Thyroid gland (tissue), 7 donors: ENCODE measurements around a stretch of chr4.

DNA sequence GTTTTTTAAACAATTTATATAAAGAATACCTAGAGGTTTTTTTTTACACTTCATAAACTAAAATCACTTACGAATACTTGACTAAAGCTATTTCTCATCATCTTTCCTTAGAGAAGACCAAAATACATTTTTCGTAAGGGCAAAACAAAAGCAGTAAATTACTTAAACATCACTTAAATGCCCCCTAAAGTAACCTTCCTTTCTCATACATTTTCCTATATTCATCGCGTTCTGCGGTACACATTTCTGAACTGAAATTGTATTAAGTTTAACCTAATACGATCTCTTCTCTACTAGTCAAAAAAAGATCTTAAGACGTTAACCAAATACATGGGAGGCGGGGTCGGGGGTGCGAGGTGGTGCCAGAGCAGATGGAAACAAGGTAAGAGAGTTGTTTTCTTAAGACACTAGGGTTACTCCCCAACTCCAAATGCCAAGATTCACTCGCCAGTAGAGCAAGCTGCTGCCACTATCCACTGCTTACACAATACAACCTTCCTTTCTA lies 1.6 kb downstream of the LCORL start:
- PRO-cap, 2 experiments: peak in 1 of 2 experiments; most common plus-strand start position 429 of the sequence (in 1)
- RAMPAGE, long total RNA, 5 experiments: no peak in any of the 5 experiments

GRCh38 chr4:19147981-19148526 lies 1103.7 kb upstream of the SLIT2 start:
- PRO-cap, 2 experiments: no peak in any of the 2 experiments
- RAMPAGE, long total RNA, 5 experiments: no peak in any of the 5 experiments

DNA sequence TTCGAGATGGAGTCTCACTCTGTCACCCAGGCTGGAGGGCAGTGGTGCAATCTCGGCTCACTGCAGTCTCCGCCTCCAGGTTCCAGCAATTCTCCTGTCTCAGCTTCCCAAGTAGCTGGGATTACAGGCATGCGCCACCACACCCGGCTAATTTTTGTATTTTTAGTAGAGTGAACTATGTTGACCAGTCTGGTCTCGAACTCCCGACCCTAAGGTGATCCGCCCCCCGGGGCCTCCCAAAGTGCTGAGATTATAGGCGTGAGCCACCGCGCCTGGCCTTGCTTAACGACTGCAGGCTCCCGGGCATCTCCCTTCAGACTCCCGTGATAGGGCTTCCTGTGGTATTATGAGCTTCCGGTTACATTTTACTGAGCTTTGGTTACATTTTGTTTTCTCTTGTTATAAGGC lies 795.9 kb upstream of the SLIT2 start:
- PRO-cap, 2 experiments: no peak in any of the 2 experiments
- RAMPAGE, long total RNA, 5 experiments: no peak in any of the 5 experiments

DNA sequence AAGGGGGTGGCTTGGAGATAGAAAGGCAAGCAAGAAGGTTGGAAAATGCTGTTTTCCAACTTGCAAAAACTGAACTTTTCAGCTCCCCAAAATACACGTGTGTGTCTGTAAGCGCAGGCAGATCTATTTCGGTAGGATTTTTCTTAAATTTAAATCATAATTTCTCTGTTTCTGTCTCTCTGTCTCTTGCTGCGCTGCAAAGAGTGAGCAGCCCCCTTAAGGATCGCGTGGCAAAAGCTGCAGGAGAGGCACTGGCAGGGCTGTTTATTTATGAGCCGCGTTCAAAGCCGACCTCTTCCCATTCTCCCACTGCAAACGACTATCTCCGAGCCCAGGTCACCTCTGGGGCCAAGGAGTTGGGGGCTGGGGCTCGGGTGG lies 433 bp upstream of the SLIT2 start:
- PRO-cap, 2 experiments: no peak in any of the 2 experiments
- RAMPAGE, long total RNA, 5 experiments: no peak in any of the 5 experiments

DNA sequence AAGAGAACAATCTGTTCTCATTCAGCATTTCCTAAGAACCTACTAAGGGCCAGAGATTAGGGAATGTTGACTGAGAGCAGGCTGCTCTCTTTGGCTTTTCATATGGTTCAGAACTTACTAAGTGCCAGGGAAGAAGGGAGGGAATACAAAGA lies 14.7 kb downstream of the SLIT2 start:
- PRO-cap, 2 experiments: no peak in any of the 2 experiments
- RAMPAGE, long total RNA, 5 experiments: no peak in any of the 5 experiments

DNA sequence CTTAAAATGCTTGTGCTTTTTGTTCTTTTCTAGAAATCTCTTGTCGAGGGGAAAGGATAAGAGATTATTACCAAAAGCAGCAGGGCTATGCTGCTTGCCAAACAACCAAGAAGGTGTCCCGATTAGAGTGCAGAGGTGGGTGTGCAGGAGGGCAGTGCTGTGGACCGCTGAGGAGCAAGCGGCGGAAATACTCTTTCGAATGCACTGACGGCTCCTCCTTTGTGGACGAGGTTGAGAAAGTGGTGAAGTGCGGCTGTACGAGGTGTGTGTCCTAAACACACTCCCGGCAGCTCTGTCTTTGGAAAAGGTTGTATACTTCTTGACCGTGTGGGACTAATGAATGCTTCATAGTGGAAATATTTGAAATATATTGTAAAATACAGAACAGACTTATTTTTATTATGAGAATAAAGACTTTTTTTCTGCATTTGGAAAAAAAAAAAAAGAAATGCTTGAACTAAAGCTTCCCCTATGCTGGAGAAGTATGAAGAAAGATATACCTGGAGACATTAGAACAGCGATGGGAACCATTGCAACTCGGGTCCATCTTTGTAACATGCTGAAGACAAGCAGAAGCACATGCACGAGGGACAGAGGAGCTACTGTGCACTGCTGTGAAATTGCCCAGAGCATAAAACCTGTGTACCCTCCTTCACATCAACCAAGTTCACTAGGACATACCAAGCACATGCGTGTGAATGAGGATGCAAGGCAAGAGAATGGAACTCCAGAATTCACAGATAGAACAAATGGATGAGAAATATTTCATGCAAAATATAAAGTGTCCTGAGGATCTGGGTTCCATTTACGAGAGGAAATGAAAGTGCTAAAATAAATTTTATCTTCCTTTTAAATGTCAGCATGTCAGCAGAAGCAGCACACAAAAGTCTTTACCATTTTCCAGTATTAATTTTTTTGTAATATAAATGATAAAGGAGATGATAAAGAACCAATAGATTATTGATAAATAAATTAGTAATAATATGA lies 81.2 kb upstream of the PACRGL start:
- PRO-cap, 2 experiments: no peak in any of the 2 experiments
- RAMPAGE, long total RNA, 5 experiments: no peak in any of the 5 experiments

DNA sequence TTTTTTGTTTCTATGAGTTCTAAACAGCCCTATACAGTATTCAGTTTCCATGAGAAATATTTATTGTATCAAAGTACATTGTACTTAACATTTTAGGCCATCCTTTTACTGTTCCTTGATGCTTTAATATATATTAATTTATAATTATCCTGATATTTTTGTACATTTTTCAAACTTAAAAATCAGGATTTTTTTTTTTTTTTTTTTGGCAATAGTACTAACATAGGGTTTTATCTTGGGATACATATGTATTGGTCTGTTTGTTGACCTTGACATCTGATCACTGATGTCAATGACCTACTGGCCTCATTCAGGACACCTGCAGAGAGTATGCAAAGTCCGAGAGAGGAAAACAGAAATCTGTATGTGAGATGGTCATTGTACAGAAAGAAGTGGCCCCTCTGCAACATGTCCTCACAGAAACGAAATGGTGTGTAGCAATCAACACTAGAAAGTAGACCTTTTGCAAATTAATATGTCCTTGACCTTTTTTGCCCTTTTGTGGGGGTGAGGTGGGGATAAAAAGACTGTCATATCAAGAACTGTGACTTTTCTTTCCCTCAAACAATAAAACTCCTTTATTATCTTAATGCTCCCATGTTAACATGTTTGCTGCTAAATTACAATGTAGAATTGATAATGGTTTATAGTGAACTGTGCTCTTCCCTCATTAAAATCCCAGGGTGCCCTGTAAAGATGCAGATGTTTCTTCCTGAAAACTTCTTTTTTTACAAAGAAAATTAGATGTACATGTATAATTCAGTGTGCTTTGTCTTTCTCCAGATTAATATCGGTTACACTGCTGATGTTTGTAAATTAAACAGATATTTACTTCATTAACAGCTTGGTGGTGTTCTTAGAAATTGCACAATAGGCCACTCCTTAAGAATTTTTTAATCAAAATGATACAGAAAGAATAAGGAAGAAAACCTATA lies 80.3 kb upstream of the PACRGL start:
- PRO-cap, 2 experiments: no peak in any of the 2 experiments
- RAMPAGE, long total RNA, 5 experiments: no peak in any of the 5 experiments

GRCh38 chr4:22434881-22435418 lies 80.9 kb downstream of the ADGRA3 start:
- PRO-cap, 2 experiments: peak in 1 of 2 experiments; most common minus-strand start chr4:22435086 (in 1)
- RAMPAGE, long total RNA, 5 experiments: no peak in any of the 5 experiments

- PRO-cap, 2 experiments: no peak in any of the 2 experiments
- RAMPAGE, long total RNA, 5 experiments: no peak in any of the 5 experiments
Observed at GRCh38 chr4:22442862-22443370, 73.0 kb downstream of the ADGRA3 start.

DNA sequence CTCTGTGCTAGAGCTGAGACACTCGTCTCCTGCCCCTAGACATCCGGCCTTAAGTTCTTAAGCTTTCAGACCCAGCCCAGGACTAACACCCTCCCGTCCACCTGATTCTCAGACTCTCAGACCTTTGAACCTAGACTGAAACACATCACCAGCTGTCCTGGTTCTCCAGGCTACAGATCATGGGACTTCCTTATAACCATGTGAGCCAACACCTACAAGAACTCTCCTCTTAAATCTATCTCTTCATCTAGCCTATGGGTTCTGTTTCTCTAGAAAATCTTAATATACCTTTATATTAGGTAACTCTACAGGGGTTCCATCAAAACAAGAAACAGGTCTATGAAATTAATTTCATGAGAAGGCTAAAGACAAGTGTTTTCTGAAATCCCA lies 14.9 kb downstream of the ADGRA3 start:
- PRO-cap, 2 experiments: no peak in any of the 2 experiments
- RAMPAGE, long total RNA, 5 experiments: no peak in any of the 5 experiments

DNA sequence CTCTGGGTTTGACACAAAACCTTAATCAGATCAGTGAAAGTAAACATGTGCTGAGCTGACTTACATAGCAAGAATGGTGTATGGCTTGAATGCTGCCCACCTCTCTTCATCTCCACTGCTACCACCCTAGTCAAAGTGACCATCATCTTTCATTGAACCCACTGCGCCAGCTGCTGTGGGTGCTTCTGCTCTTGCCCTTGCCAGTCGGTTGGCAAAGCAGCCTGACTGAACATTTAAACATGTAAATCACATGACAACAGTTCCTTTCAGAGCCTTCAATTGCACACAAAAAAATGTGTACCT lies 360.2 kb upstream of the ADGRA3 start:
- PRO-cap, 2 experiments: no peak in any of the 2 experiments
- RAMPAGE, long total RNA, 5 experiments: no peak in any of the 5 experiments

DNA sequence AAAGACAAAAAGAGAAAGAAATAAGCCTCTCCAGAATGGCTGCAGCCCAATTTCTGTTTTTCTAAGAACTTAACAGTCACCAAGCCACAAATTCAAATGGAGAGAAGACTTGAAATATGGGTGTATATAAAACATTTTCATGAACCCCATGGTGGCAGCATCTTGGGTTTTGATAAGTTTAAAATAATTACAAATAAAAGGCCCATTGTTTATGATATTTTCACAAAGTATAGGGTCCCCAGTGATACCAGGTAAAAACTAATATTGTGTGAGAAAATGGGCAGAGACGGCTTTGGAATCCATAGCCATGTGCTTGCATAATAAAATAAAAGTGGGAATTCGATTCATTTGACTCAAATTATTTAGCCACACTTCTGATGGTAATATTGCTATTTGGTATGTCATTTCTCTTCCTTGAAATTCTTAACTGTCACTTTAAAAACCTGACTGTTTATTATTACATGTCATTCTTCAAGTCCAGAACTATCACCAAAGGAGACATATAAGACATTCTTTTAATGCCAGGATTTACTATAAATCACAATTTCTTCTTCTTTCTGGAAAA lies 602.4 kb upstream of the ADGRA3 start:
- PRO-cap, 2 experiments: no peak in any of the 2 experiments
- RAMPAGE, long total RNA, 5 experiments: no peak in any of the 5 experiments

GRCh38 chr4:23762698-23763200 lies 127.1 kb downstream of the PPARGC1A start:
- PRO-cap, 2 experiments: no peak in any of the 2 experiments
- RAMPAGE, long total RNA, 5 experiments: no peak in any of the 5 experiments

GRCh38 chr4:23880395-23881481 lies 9.1 kb downstream of the PPARGC1A start:
- PRO-cap, 2 experiments: peak in 1 of 2 experiments; most common plus-strand start chr4:23881352 (in 1); most common minus-strand start chr4:23881240 (in 1)
- RAMPAGE, long total RNA, 5 experiments: no peak in any of the 5 experiments

GRCh38 chr4:23888353-23888583 lies 1.6 kb downstream of the PPARGC1A start:
- PRO-cap, 2 experiments: peak in 2 of 2 experiments; most common plus-strand start chr4:23888445 (in 1); most common minus-strand start chr4:23888494 (in 1)
- RAMPAGE, long total RNA, 5 experiments: no peak in any of the 5 experiments

- PRO-cap, 2 experiments: peak in 2 of 2 experiments; most common plus-strand start chr4:23890847 (in 1); most common minus-strand start chr4:23890937 (in 2)
- RAMPAGE, long total RNA, 5 experiments: no peak in any of the 5 experiments
Observed at GRCh38 chr4:23890360-23891463, 865 bp upstream of the PPARGC1A start.

DNA sequence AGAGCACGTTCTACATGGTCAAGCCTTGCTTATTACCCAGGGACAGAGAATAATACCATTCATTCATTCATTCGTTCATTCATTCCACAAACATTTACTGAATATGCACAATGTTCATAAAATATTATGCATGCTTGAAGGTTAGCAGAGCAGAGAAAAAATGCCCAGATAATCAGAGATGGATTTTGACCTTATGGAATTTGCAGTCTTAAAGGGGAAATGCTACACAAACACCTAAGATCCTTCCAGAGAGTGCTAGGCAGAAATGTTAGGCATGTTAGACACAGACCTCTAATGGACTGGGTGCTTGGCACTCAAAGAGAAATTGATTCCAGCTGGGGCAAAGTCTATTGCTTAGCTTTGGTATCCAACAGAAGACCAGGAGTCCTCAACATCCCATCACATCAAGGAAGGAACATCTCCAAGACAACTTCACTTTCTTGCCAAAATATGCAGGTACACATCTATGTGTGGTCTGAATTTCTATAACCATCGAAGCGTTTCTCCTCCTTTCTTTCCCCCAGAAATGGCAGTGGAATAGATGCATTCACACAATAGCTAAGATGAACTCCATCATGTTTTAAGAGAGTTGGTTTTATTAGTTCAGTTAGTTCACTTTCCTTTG lies 32.2 kb upstream of the PPARGC1A start:
- PRO-cap, 2 experiments: no peak in any of the 2 experiments
- RAMPAGE, long total RNA, 5 experiments: no peak in any of the 5 experiments

DNA sequence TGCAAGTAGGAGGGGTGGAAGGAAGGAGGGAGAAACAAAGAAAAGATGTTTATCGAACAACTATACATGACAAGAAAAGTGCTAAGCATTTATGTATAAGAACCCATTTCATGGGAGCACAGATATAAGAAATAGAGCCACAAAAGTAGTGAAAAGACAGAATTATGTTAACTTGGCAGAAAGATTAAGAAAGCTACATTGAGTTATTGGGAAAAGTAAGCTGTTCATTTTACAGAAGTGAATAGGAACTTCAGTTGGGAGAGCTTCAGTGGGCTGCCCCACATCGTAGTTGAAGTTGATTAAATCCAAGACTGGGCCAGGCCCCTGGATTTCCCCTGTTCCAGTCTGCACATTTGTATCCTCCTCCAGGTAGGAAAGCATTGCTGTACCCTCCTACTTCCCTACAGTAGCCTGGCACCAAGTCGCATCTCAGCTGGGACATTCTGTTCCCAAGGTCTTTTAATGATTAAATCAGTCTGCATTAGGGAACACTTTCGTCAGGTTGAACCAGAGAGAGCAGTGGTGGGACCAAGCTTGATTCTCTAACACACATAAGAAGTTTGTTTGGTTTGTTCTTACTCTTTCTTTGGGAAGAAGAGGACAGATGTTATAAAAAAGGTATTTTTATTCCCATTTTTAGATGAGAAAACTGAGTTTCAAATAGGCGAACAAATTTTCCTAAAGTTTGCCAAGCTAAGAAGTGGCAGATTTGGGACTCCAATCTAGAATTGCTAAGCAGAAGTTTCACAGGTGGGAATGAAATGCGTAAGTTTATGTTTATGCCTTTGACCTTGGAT lies 165.8 kb upstream of the PPARGC1A start:
- PRO-cap, 2 experiments: no peak in any of the 2 experiments
- RAMPAGE, long total RNA, 5 experiments: no peak in any of the 5 experiments

GRCh38 chr4:24218998-24219833 lies 329.4 kb upstream of the PPARGC1A start:
- PRO-cap, 2 experiments: no peak in any of the 2 experiments
- RAMPAGE, long total RNA, 5 experiments: no peak in any of the 5 experiments

GRCh38 chr4:24230731-24231362 lies 341.0 kb upstream of the PPARGC1A start:
- PRO-cap, 2 experiments: no peak in any of the 2 experiments
- RAMPAGE, long total RNA, 5 experiments: no peak in any of the 5 experiments